Kidney epithelial cell (primary cell): ENCODE results near the gene SHISA3.

GRCh38 chr4:40490681-40491221 lies 138.9 kb downstream of the RBM47 start:
- RAMPAGE, long total RNA: no peak
- RRBS: no CpG with 5 or more reads among the region's 11 CpGs

GRCh38 chr4:40495888-40496586 lies 133.6 kb downstream of the RBM47 start:
- RAMPAGE, long total RNA: no peak
- RRBS: no CpG with 5 or more reads among the region's 4 CpGs

GRCh38 chr4:40510942-40511552 lies 118.6 kb downstream of the RBM47 start:
- RAMPAGE, long total RNA: no peak
- RRBS: no CpG with 5 or more reads among the region's 9 CpGs

DNA sequence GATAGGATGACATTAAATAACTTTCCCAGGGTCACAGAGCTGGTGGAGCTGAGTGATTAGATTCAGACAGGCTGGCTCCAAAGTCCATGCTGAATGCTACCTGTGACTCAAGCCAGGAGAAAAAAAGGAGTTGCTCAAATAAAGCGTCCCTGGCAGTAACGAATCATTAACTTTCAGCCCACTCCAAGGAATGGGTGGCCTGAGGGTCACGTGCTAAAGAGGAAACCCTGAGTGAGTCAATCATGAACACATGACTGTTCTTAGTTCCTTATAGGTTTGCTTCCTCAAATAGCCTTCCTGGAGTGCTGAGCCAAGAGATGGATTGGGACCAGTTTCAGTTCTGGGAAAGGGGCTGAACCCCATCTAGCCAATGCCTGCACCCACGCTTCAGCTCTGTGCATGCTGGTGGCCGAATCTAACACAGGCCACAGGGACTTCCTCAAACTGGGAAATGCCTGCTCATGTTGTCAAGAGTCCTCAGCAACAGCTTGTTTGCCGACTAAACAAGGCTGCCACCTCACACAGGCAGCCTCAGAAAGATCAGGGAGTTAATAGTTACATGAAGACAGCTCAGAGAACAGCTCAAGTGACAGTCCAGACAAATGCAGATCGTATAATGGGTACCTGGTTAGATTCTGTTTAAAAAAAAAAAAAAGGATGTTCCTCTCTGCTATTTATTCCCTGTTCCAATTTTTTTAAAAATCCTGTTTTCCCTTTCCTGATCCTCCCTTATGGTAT lies 52.6 kb downstream of the RBM47 start:
- RAMPAGE, long total RNA: no peak
- RRBS: no CpG with 5 or more reads among the region's 7 CpGs

GRCh38 chr4:40718913-40719413 lies 30.8 kb upstream of the NSUN7 start:
- RAMPAGE, long total RNA: no peak
- RRBS: no CpG with 5 or more reads among the region's 4 CpGs

- RAMPAGE, long total RNA: no peak
- RRBS: no CpG with 5 or more reads among the region's 7 CpGs
Observed at GRCh38 chr4:40722387-40723276, 27.1 kb upstream of the NSUN7 start.

DNA sequence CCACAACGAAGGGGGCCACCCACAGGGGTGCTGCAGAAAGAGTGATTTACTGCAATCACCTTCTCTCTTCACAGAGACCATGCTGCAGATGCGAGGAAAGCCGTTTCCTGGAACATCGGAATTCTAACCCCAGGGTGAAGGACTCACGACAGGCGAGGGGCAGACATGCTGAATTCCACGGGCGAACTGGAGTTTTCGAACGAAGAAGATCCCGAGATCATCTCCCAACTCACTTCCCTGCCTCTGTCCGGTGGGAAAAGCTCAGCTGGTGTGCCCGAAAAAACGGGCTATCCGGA lies 722 bp downstream of the NSUN7 start:
- RAMPAGE, long total RNA: no peak
- RRBS: 10% methylated on average over 2 of the region's 15 CpGs

DNA sequence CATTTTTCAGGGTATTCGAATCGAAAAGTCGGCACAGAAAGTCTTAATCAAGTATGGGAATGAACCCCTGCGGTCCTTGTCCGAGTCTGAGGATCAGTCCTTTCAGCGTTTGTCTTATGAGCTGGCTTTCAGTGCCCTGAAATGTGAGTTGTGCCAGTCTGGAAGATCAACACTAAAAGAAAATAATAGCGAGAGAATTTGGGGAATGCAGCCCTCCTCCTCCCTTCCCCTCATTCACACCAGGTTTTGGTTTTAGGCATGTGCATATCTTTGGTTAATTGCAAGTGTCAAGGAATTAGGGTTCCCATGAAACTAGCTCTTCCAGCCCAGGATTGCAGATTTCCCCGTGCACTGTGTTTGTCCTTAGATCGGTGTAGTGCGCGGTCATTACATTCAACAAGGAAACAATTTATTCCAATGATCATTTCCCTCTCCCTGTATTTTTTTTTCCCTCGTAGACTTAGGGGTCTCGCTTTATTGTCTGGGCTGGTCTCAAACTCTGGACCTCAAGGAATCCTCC lies 1.2 kb downstream of the NSUN7 start:
- RAMPAGE, long total RNA: no peak
- RRBS: no CpG with 5 or more reads among the region's 13 CpGs

- RAMPAGE, long total RNA: no peak
- RRBS: no CpG with 5 or more reads among the region's 4 CpGs
Observed at GRCh38 chr4:40996969-40997614, 217.2 kb downstream of the APBB2 start.

GRCh38 chr4:41129237-41129955 lies 84.9 kb downstream of the APBB2 start:
- RAMPAGE, long total RNA: no peak
- RRBS: no CpG with 5 or more reads among the region's 1 CpG

- RAMPAGE, long total RNA: no peak
- RRBS: no CpG with 5 or more reads among the region's 7 CpGs
Observed at GRCh38 chr4:41144716-41145329, 69.5 kb downstream of the APBB2 start.

DNA sequence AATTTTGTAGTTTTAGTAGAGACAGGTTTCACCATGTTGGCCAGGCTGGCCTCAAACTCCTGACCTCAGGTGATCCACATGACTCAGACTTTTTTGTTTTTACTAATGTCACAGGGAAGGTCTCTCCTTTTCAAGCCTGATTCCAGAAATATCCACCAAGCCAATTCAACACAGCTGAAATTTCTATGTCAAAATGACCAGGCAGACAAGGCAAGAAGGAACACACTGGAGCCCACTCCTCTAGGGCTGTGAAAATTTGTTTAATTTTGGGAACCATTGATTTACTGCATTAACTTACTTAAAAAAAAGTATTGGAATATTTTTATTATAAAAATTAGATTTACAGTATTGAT lies 66.7 kb downstream of the APBB2 start:
- RAMPAGE, long total RNA: no peak

GRCh38 chr4:41213124-41213778 lies 1.1 kb downstream of the APBB2 start:
- RAMPAGE, long total RNA: no peak
- RRBS: no CpG with 5 or more reads among the region's 24 CpGs

GRCh38 chr4:41427278-41428075 lies 110.5 kb upstream of the LIMCH1 start:
- RAMPAGE, long total RNA: no peak
- RRBS: no CpG with 5 or more reads among the region's 7 CpGs

- RAMPAGE, long total RNA: no peak
Observed at GRCh38 chr4:41501514-41501771, 36.5 kb upstream of the LIMCH1 start.

GRCh38 chr4:41541499-41542357 lies 3.8 kb downstream of the LIMCH1 start:
- RAMPAGE, long total RNA: no peak
- RRBS: no CpG with 5 or more reads among the region's 10 CpGs

DNA sequence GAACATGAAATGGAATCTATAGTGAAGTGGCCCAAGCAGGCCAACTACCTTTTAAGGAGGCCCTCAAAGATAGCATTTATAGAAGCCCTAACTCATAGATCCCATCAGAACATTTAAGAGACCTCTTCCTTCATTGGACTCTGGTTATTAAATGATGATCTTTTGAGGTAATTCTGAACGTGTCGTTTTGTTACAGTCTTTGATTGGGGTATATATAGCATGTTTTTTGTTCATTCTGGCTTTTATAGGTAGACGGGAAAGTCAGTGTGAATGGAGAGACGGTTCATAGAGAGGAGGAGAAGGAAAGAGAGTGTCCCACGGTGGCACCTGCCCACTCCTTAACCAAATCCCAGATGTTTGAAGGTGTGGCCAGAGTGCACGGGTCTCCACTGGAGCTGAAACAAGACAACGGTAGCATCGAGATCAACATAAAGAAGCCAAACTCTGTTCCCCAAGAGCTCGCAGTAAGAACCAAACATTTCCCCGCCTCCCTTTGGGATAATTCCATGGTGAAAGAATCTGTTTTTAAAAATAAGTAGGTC lies 98.3 kb downstream of the PHOX2B start:
- RAMPAGE, long total RNA: no peak
- RRBS: no CpG with 5 or more reads among the region's 10 CpGs

- RAMPAGE, long total RNA: no peak
- RRBS: no CpG with 5 or more reads among the region's 4 CpGs
Observed at GRCh38 chr4:41801851-41802101, 53.3 kb upstream of the PHOX2B start.

DNA sequence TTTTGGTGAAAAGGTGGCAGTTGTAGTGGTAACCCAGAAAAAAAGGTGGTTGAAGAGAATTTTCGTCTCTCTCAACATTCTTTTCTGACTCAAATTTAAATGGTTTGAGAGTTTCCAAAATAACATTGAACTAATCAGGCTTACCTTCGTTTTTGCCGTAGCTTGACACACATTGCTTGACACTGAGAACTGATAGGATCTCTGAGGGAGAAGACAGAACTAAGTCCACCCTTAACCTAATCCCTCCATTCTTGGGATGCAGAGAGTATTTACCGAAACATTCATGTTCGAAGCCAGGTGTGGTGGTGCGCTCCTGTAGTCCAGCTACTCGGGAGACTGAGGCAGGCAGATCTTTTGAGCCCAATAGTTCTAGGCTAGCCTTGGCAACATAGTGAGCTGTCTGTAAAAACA lies 1.0 kb downstream of the SLC30A9 start:
- RAMPAGE, long total RNA: no peak
- RRBS: no CpG with 5 or more reads among the region's 7 CpGs

- RAMPAGE, long total RNA: no peak
- RRBS: 2% methylated on average over 26 of the region's 69 CpGs
Observed at GRCh38 chr4:42396899-42397796, at the start of gene SHISA3. SHISA3 (plus strand) TSS chr4:42397488.